Placental pericyte (primary cell): ENCODE results near the genes GATC and HNF1A.

- CAGE, long polyA plus RNA, result no peak
Observed at GRCh38 chr12:120444227-120445139, 1.7 kb downstream of the TRIAP1 start.

DNA sequence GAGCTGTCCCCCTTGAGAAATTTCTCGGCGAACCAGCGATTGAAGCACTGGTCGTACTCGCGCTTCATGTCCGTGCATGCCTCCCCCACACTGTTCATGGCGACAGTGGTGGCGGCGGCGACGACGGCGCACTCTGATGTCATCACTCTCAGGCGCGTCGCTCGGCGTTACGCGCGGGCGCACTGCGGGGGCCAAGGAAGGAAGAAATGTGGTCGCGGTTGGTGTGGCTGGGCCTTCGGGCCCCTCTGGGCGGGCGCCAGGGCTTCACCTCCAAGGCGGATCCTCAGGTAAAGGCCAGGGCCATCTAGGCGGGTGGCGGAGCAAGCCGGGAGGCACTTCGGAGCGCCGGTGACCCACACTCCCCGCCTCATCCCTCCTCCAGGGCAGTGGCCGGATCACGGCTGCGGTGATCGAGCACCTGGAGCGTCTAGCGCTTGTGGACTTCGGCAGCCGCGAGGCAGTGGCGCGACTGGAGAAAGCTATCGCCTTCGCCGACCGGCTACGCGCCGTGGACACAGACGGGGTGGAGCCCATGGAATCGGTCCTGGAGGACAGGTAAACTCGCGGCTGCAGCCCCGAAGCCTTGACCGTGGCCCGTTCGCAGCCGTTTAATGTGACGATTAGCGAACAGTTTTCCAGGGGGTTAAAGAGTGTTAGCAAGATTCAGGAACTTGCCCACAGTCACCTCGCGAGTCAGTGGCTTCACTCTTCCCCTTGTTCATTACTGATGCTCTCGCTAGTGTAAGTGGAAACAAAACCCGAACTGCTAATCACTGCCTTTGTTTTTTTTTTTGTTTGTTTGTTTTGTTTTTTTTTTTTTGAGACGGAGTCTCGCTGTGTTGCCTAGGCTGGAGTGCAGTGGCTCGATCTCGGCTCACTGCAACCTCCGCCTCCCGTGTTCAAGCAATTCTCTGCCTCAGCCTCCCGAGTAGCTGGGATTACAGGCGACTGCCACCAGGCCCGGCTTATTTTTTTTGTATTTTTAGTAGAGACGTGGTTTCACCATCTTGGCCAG, at the start of gene GATC:
GATC (plus strand) TSS at position 170 of the 1,015 bp plus-strand sequence.
- CAGE, long polyA plus RNA, result no peak

GRCh38 chr12:120452627-120452946, 6.3 kb downstream of the GATC start:
- CAGE, long polyA plus RNA, result no peak

DNA sequence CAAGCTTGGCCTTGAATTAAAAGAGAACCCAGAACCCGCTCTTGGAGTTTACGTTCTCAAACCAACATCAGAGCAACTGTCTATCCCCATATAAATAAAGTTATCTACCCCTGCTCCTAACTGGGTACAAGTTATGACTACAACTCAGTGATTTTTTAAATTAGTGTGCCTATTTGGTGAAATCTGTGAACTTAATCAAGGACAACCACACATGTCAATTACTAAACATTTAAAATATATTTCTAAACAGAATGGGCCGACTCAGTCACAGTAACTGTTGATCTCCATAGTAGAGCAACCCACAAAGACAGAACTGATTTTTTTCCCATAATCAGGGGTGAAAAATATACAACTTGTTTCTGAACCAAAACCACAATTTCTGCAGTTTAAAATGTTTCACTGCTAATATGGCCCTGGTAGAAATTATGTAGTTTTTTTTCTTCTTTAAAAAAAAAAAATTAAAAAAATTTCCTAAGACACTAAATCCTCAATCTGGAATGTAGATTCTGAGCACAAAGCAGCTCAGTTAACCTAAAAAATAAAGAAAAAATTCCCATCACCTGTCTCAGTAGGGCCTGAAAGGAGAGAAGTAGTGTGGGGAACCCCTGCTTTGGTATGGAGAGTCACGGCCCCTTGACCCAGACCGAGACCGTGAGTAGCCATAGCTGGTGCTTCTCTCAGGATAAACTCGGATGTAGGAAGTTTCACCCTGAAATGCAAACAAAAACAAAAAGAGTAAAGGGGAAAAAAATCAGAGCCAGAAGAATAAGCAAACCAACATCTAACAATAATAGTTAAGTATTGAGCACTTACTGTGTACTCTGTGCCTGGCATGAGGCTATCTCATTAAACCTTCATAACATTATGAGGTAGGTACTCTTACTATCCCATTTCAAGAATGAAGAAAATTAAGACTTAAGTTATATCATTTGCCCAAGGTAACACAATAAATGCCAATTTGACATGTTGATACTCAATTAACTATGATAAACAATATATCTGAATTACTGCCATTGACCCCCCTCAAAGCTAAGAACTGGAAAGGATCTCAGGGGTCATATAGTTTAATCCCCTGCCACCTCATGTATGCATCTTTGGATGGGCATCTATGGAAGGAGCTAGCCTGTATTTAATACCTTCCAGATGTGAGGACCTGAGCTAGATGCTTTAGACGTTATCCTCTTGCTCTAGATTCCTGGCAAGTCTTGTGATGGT, 7.7 kb downstream of the SRSF9 start:
- CAGE, long polyA plus RNA, result no peak

GRCh38 chr12:120564913-120565305, 16.3 kb downstream of the POP5 start:
- CAGE, long polyA plus RNA, result no peak

DNA sequence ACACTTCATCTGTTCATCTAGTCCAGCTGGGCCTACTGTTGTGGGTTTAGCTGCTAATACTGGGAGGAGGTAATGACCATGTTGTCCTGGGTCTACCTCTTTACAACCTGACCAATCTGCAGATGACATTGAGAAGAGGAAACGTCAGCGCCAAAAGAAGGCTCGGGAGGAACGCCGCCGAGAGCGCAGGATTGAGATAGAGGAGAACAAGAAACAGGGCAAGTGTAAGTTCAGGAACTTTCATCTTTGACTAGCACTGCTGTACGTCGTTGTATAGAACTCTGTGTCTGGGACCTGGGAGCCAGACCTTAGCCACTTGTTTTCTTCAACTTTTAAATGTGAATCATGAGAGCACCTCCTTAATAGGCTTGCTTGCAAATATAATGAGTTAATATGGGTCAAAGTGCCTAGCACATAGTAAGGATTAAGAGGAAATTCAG, 15.9 kb downstream of the POP5 start:
- CAGE, long polyA plus RNA, result no peak

GRCh38 chr12:120677623-120678612, 9.0 kb upstream of the MLEC start:
- CAGE, long polyA plus RNA, result no peak

DNA sequence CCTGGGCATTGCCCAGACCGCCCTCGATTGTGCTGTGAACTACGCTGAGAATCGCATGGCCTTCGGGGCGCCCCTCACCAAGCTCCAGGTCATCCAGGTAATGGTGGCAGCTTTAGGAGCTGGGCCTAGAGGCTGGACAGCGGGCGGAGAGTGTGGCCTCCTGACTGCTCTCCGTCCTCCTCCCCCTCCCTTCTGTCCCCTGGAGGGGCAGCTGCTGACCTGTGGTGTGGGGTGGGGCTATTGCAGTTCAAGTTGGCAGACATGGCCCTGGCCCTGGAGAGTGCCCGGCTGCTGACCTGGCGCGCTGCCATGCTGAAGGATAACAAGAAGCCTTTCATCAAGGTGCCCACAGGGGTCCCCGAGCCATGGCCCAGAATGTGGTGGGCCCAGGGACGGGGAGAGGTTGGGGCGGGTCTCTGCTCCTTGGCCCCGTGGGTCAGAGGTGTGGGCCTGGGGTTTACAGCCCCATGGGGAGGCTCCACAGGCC, 13.0 kb downstream of the ACADS start:
- CAGE, long polyA plus RNA, result no peak

- CAGE, long polyA plus RNA, result no peak
Observed at GRCh38 chr12:120761218-120761998, 35.8 kb downstream of the ACADS start.

DNA sequence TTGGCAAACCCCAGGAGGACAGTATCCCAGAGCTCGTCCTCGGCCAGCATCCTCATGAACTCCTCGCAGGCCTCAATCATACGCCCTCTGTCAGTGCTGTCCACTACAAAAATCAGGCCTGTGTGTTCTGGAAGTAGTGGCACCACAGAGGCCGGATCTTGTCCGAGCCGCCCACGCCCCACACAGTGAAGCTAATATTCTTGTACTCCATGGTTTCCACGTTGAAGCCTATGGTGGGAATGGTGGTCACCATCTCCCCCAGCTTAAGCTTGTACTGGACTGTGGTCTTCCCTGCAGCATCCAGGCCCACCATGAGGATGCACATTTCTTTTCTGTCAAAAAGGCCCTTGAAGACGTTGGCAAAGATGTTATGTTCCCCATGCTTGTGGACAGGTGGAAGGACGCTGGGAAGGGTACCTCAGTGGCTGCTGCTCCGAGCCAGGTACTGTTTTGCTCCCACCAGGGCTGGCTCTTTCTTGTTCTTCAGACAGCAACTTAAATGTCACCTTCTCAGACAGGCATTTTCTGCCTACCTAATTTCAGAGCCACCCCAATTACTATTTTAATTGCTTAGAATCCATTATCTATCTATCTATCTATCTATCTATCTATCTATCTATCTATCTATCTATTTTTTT, 58.8 kb downstream of the SPPL3 start:
- CAGE, long polyA plus RNA, result no peak

- CAGE, long polyA plus RNA, result no peak
Observed at GRCh38 chr12:120929181-120929734, 25.1 kb upstream of the SPPL3 start.

DNA sequence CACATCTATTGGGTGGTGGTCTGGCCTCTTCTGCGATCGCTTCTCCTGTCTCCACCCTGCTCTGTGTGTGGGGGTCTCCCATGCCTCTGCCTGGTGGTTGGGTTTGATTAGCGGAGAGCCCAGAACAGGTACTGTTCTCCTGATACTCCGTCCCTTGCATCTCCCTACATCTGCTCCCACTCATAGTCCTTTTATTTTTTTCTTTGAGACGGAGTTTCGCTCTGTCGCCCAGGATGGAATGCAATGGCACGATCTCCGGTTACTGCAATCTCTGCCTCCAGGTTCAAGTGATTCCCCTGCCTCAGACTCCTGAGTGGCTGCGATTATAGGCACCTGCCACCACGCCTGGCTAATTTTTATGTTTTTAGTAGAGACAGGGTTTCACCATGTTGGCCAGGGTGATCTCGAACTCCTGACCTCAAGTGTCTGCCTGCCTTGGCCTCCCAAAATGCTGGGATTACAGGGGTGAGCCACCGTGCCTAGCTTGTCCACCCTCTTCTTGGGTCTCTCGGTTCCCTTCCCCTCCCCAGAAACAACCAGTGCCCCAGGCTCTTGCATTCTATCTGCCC, 13.2 kb upstream of the HNF1A start:
- CAGE, long polyA plus RNA, result no peak

- CAGE, long polyA plus RNA, result no peak
Observed at GRCh38 chr12:120978284-120979351, at the start of gene HNF1A. TSS of gene HNF1A (plus strand) at chr12:120978543.

- CAGE, long polyA plus RNA, result no peak
Observed at GRCh38 chr12:120980179-120981423, 2.3 kb downstream of the HNF1A start.

DNA sequence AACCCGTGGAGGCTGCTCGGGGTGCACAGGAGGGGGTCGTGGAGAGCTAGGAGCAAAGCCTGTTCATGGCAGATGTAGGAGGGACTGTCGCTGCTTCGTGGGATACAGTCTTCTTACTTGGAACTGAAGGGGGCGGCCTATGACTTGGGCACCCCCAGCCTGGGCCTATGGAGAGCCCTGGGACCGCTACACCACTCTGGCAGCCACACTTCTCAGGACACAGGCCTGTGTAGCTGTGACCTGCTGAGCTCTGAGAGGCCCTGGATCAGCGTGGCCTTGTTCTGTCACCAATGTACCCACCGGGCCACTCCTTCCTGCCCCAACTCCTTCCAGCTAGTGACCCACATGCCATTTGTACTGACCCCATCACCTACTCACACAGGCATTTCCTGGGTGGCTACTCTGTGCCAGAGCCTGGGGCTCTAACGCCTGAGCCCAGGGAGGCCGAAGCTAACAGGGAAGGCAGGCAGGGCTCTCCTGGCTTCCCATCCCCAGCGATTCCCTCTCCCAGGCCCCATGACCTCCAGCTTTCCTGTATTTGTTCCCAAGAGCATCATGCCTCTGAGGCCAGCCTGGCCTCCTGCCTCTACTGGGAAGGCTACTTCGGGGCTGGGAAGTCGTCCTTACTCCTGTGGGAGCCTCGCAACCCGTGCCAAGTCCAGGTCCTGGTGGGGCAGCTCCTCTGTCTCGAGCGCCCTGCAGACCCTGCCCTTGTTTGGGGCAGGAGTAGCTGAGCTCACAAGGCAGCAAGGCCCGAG, 14.7 kb downstream of the C12orf43 start:
- CAGE, long polyA plus RNA, result no peak

GRCh38 chr12:121015429-121016334, 605 bp downstream of the C12orf43 start:
- CAGE, long polyA plus RNA, result no peak

GRCh38 chr12:121047535-121047951, 8.5 kb upstream of the OASL start:
- CAGE, long polyA plus RNA, result no peak

DNA sequence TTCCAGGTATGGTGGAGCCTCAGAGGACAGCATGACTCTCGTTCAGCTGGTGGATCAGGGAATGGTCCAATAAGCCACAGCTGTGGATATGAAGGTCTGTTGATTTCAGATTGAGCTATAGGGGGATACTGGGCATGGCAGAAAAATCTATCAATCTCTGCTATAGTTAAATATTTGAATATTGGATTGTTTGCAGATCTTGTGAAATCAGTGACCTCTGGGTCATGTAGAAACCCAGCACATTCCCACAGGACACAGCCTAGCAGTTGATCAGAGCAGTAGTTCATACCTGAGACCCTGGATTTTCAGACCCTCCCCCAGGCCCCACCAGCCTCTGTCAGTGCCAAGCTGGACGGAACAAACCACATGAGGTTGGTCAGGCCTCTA, 15.8 kb upstream of the P2RX7 start:
- CAGE, long polyA plus RNA, result no peak

DNA sequence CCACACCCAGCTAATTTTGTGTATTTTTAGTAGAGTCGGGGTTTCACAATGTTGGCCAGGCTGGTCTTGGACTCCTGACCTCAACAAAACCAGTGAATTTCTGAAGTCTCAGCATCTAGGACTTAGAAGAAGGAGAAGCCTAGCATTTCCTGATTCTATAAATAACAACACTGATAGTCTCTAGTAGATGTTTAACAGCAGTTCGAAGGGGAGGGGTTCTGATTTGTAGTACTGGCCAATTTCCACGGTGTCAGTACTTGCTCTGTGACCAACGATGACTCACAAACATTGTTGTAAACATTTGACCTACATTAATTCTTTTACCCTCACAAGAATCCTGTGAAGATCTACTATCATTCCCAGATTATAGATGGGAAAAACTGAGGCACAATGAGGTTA, 5.0 kb downstream of the P2RX4 start:
- CAGE, long polyA plus RNA, result no peak

- CAGE, long polyA plus RNA, result no peak
Observed at GRCh38 chr12:121218557-121219034, 8.7 kb downstream of the P2RX4 start.